ENCODE measurements around a stretch of chr14.

DNA sequence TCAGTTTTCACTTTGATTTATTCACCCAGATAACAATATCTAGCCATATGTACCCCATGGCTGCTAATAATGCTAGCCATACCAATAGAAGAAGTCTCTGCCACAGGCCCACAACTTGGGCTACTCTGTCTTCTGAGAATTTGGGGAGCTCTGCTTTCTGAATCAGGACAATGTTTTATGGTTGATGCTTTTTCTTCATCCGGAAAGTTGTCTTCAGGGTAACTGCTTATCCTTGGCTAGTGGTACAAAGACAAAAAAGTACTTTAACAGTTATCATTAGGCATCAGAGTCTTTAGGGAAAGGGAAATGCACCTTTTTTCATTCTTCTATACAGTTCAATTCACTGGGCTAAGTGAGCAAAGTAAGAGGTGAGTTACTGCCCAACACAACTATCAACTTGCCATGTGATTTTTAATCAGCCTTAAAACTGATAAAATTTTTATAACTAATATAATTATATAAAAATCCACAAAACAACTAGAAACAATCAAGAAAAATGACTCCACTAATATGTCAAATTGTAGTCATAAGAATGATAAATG is 48.3 kb upstream of the CDKL1 start:
- RRBS = no CpG with 5 or more reads among the region's 1 CpG

DNA sequence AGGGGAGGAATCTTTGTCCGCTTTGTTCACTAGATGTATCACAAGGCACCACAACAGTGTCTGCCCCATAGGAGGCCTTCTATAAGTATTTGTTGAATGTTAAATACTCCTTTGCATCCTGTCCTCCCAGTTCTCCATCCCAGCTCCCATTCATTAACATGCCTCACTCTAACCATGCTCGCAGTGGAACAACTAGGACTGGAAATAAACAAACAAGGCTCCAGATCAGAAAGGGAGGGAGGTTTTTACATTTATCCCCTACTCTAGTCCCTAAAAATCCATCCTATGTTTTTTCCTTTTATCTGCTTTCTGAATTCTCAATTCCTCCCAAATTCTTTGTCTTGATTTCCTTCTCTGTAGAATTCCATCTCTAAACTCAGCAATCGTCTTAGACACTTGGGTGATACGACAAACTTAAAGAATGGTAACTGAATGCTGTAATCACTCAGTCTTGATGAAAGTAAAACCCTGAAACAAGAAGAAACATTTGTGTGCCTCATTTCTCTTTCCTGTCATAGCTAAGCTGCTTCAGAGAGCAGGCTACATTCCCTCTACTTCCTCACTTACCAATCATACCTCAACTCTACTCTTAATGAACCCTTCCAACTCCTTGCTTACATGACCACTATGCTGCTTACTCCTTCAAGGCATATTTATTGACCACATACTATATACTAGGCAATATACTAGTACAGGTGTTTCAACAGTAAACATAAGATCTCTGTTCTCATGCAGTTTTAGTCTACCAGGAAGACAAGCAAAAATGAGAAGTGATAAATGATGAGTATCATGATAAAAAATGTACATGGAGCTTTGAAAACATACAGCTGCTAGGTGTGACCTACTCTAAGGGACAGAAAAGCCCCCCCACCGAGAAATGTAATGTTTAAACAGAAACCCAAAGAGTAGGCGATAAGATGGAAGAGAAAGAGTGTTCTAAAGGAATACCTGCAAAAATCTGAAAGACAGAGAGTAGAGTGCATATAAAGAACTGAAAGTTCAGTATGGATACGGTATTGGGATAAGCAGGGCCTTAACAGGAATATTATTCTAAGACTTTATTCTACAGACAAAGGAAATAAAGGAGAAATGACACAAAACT is 8.3 kb downstream of the MAP4K5 start:
- RRBS = no CpG with 5 or more reads among the region's 7 CpGs

- RRBS = no CpG with 5 or more reads among the region's 2 CpGs
Observed at GRCh38 chr14:50666783-50667114, 1.4 kb downstream of the SAV1 start.

DNA sequence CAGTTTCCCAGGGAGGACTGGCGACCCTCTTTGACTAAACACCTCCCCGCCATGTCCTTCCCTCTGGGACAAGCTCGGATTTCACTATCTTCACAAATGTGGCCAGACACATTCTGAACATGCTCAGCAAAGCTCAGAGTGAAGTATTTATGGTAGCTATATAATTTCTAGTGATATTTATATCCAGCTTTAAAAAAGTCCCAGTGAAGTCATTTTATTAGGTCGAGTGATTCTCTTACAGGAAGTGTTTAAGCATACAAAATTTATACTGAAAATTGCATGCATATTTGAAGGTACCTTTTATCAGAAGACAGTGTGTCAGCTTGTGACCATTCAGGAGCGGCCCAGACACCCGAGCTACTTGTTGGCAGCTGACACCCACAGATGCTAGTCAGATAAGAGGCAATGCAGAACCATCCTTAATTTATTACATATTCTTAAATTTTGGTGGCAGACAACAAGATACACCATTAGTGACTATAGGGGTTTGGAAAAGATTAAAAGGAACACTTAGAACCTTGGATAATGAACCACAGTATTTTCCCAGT is 36.7 kb downstream of the NIN start:
- RRBS = no CpG with 5 or more reads among the region's 6 CpGs

DNA sequence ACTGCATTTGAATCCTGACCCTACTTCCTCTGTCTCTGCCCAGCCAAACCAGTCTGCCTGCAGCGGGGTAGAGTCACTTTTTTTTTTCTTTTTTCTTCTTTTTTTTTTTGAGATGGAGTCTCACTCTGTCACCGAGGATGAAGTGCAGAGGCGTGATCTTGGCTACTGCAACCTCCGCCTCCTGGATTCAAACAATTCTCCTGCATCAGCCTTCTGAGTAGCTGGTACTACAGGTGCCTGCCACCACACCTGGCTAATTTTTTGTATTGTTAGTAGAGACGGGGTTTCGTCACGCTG is 27.2 kb downstream of the NIN start:
- RRBS = no CpG with 5 or more reads among the region's 7 CpGs

GRCh38 chr14:50931993-50932529 is 12.2 kb downstream of the PYGL start:
- RRBS = no CpG with 5 or more reads among the region's 2 CpGs

- RRBS = no CpG with 5 or more reads among the region's 3 CpGs
Observed at GRCh38 chr14:50961584-50962214, 17.4 kb upstream of the PYGL start.

DNA sequence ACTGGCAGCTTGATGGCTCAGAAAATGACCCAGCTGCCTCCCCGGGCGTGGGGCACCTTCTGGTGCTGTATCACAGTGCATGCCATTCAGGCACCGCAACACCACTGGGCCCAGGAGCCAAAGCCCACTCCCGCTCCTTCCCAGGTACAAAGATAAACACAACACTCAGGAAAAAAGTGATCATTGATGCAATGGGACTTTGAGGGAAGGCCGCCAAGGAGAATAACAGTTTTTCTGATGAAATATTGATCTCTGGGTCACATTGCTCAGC is 65.7 kb downstream of the TRIM9 start:
- RRBS = no CpG with 5 or more reads among the region's 5 CpGs

DNA sequence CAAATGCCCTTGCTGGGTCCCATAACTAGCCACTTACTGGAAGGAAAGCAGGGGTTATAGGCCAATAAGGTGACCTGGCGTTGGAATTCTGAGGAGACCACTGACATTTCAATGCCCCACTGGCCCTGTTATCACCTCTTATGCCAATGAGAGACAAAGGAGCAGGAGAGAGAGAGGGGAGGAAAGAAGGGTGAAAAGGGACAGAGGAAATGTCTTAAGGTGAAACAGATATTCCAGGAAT is 78.6 kb upstream of the FRMD6 start:
- RRBS = no CpG with 5 or more reads among the region's 1 CpG

GRCh38 chr14:51862225-51863023 is 2.0 kb downstream of the GNG2 start:
- RRBS = no CpG with 5 or more reads among the region's 5 CpGs

- RRBS = no CpG with 5 or more reads among the region's 11 CpGs
Observed at GRCh38 chr14:51922365-51923597, 62.4 kb downstream of the GNG2 start.

GRCh38 chr14:51926493-51926998 is 62.8 kb upstream of the RTRAF start:
- RRBS = 97% methylated on average over 4 of the region's 9 CpGs

- RRBS = no CpG with 5 or more reads among the region's 3 CpGs
Observed at GRCh38 chr14:51930511-51930909, 58.8 kb upstream of the RTRAF start.

- RRBS = no CpG with 5 or more reads among the region's 60 CpGs
Observed at GRCh38 chr14:52067635-52068716, 883 bp downstream of the NID2 start.

- RRBS = no CpG with 5 or more reads among the region's 17 CpGs
Observed at GRCh38 chr14:52313273-52313970, 690 bp upstream of the PTGER2 start.

- RRBS = no CpG with 5 or more reads among the region's 5 CpGs
Observed at GRCh38 chr14:52399575-52400247, 85.6 kb downstream of the PTGER2 start.

- RRBS = no CpG with 5 or more reads among the region's 7 CpGs
Observed at GRCh38 chr14:53131781-53132401, 21.2 kb downstream of the DDHD1 start.

DNA sequence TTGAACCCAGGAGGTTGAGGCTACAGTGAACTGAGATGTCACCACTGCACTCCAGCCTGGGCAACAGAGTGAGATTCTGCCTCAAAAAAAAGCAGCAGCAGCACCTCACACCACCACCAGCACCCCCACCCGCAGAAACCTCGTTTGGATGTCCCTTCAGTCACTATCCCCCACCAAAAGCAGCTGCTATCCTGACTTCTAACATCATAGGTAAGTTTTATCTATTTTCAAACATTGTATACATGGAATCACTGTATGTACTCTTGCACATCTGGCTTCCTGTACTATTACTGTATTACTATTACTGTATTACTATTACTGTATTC is 85.4 kb upstream of the CDKN3 start:
- RRBS = no CpG with 5 or more reads among the region's 2 CpGs

DNA sequence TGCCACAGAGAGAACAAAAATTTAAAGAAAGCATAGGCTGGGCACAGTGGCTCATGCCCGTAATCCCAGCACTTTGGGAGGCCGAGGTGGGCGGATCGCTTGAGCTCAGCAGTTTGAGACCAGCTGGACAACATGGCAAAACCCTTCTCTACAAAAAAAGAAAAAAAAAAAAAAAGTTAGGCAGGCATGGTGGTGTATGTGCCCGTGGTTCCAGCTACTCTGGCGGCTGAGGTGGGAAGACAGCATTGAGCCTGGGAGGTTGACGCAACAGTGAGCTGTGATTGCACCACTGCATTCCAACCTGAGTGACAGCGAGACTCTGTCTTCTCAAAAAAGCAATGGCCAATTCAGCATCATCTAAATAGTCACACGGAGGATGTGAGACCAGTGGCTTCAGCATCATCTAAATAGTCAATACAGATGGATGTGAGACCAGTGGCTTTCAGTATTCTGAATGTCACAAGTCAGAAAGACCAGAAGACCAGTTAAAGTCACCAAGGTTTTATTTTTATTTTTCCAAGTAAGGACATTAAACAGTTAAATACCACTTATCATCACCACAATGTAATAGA is 10.3 kb upstream of the SAMD4A start:
- RRBS = no CpG with 5 or more reads among the region's 9 CpGs